Cerebellum (tissue), 5 donors: ENCODE results near the gene CYP26C1.

GRCh38 chr10:92756937-92757742 lies 67.4 kb downstream of the HHEX start:
- PRO-cap, 3 experiments: no peak in any of the 3 experiments
- RAMPAGE, long total RNA: no peak

GRCh38 chr10:92826551-92827116 lies 21.7 kb upstream of the EXOC6 start:
- PRO-cap, 3 experiments: no peak in any of the 3 experiments
- RAMPAGE, long total RNA: no peak

DNA sequence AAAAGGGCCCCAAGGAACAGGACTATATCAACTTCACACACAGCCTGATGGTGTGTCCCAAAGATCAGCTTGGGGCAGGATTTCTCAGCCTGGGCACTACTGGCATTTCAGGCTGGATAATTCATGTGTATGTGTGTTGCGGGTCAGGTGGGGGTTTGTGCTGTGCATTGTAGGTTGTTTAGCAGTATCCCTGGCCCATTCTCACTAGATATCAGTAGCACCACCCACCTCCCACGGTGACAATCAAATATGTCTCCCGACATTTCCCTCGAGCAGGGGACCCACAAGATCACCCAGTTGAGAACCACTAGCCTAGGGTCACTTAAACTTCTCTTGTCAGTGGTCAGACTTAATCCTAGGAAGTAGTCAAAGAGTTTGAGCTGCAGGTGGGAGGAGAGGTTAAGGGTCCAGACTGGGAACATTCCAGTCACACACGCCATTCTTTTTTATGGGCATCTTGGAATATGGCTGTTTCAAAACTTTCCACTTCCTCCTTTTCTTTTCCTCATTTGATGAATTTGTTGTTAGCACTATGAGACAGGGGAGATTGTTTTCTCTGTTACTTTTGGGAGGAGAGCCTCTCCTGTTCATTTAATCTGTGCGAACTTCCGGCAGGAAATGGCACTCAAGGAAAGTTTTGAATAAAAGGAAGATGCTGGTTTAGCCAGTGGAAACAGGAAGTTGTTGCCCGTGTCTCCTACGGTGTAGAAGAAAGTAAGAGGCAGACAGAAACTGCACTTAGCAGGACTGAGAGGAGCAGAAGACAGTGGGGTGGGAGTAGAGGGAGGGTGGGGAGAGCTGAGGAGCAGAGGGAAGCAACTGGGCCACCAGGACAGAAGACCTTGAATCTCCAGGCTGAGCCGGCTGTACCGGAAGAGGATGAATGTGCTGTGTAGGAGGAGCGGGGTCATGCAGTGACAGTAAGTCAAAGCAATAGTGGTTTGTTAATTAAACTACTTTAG lies 17.6 kb upstream of the EXOC6 start:
- PRO-cap, 3 experiments: no peak in any of the 3 experiments
- RAMPAGE, long total RNA: no peak

DNA sequence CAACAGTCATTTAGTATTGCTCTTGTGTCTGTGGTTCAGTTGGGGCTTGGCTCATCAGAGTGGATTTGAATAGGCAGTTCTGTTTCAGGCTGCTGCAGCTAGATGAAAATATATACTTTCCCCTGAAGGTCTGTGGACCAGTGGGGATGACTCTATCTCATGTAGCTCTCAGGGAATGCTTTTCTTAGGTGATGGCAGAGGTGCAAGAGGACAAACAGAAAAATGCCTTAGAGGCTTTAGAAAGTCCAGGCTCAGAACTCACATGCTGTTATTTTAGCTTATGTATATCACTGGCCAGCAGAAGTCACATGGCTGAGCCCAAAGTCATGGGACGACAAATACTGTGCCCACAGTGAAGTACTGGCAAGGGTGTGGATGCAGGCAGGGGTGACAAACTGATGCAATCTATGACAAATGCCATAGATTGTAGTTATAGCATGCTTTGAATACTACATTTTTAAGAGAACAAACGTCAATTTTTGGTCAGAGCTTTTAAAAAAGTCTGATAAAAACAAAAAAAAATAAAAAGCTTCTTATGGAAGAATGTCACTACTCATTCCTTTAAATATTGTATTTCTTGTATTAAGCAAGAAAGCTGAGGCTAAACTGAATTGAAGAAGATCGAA lies 15.0 kb upstream of the EXOC6 start:
- PRO-cap, 3 experiments: no peak in any of the 3 experiments
- RAMPAGE, long total RNA: no peak

DNA sequence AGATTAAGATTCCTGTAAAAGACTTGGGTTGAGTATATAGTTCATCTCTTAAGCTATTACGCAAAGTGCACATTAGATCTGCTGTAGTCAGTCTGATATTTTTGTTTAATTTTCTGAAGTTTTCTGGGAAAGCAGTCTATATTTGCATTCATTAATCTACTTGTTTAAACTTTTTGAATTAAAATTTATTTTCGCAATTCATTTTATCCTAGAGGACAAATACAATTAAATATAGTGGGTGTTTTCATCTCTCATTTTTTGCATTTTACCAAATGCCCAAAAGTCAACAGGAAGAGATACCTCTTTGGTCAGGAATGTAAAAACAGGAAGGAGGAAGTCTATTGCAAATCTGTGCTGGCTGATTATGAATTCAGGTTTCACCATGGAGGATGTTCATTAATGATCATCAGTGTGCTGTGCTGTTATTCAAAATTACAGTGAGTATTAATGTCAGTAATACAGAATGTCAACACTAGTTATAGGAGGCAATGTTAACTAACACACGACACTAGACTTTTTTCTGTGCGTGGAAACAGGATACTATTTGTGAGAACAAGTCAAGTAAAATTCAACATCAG lies 24.6 kb downstream of the EXOC6 start:
- PRO-cap, 3 experiments: no peak in any of the 3 experiments
- RAMPAGE, long total RNA: no peak

GRCh38 chr10:93060727-93060926 lies at the start of gene CYP26C1:
TSS of gene CYP26C1 (plus strand) at chr10:93060798.
- PRO-cap, 3 experiments: no peak in any of the 3 experiments
- RAMPAGE, long total RNA: no peak

GRCh38 chr10:93166191-93166831 lies 92.6 kb downstream of the CYP26A1 start:
- PRO-cap, 3 experiments: no peak in any of the 3 experiments
- RAMPAGE, long total RNA: no peak

- PRO-cap, 3 experiments: no peak in any of the 3 experiments
- RAMPAGE, long total RNA: no peak
Measured at GRCh38 chr10:93334879-93335570, 147.1 kb downstream of the MYOF start.

DNA sequence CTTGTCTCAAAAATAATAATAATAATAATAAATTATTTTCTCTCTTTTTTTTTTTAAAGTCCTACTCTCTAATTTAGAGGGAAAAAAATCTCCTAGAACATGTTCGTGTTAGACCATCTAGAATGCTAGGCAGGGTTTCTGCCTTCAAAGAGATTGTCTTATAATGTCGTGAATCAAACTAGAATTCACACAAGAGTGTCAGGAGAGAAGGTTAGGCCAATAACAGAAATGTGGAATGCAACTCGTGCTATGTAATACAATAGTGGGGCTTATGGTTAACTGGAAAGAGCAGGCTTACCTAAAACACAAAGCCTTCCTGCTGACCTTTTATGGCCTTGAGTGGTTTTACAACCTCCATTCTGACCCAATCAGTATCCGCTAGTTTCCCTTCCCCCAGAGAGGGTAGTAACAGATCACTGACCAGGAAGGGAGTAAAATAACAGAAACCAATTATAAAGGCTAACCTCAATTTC lies 46.2 kb downstream of the MYOF start:
- PRO-cap, 3 experiments: no peak in any of the 3 experiments
- RAMPAGE, long total RNA: no peak

- PRO-cap, 3 experiments: no peak in any of the 3 experiments
- RAMPAGE, long total RNA: no peak
Measured at GRCh38 chr10:93595462-93596400, 5.3 kb downstream of the RBP4 start.

- PRO-cap, 3 experiments: no peak in any of the 3 experiments
- RAMPAGE, long total RNA: no peak
Measured at GRCh38 chr10:93746660-93747524, 10.8 kb upstream of the LGI1 start.

DNA sequence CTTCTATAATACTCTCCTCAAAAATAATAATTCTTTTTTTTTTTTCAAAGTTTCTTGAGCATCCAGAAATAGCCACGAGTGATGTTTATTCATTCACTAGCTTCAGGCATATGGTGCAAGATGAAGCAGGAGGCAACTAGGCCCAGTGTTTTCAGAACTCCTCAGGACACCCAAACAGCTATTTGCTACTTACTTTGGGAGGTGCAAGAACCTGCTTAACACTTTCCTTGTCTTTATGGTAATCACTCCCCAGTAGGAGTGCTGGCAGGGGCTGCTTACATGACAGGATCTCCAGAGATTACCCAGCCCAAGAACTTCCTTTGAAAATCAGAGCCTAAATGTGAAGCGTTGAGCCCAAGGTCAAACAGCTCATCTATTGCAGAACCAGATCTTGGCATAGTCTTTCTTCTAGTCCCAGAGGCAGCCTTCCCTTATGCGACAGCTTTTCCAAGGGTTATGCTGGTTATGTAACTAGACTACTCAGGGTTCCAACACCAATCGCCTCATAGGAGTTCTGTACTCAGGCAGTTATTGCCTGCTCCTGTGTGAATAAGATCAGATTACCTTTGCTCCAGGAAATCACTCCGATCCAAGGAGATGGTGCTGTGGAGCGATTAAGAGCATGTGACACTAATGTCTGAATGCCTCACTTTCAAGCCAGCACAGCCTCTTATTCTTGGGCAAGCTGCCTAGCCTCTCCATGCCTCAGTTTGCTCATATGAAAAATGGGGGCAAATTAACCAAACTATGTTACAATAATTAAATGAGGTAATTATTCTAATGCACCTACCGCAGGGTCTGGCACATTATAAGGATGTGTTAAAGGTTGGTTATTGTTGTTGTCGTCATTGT lies 8.5 kb upstream of the LGI1 start:
- PRO-cap, 3 experiments: no peak in any of the 3 experiments
- RAMPAGE, long total RNA: no peak

- PRO-cap, 3 experiments: peak in 1 of 3 experiments; most common plus-strand start chr10:93752096 (in 1)
- RAMPAGE, long total RNA: no peak
Measured at GRCh38 chr10:93751813-93752297, 5.9 kb upstream of the LGI1 start.

DNA sequence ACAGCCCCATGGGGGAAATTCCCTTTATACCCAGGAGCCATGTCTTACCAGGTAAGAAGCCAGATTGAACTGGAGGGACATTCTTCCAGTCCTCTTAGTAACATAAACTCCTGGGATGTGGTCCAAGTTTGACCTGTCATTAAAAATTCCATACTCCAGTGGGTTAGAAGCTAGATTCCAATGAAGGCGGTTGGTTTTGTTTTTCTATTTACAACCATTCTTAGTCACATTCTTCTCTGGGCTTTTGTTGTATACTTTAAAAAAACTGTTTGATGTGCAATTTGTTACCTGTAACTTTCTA lies 1.9 kb downstream of the PLCE1 start:
- PRO-cap, 3 experiments: no peak in any of the 3 experiments
- RAMPAGE, long total RNA: no peak

- PRO-cap, 3 experiments: no peak in any of the 3 experiments
- RAMPAGE, long total RNA: no peak
Measured at GRCh38 chr10:95063110-95063503, 6.2 kb downstream of the CYP2C8 start.

DNA sequence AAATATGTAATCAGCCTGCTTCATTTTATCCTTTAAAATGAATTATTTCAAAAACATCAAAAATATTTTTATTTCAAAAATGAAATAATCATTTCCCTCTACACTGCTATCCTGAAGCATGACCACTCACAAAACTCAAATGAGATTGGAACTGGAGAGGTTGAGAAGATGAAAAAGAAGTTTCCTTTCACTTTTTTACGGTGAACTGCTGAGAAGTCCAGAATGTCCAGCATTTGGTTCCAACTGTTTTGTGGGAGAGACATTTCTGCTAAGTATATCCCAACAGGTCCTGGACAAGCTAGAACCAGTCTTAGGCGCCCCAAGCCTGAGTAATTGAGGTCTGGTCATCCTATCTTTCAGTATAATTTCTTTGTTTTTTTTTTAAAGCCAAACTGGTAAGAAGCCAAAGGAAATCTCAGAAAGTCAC lies 15.3 kb downstream of the PDLIM1 start:
- PRO-cap, 3 experiments: no peak in any of the 3 experiments
- RAMPAGE, long total RNA: no peak

- PRO-cap, 3 experiments: no peak in any of the 3 experiments
- RAMPAGE, long total RNA: no peak
Measured at GRCh38 chr10:95291384-95291729, 554 bp upstream of the PDLIM1 start.

DNA sequence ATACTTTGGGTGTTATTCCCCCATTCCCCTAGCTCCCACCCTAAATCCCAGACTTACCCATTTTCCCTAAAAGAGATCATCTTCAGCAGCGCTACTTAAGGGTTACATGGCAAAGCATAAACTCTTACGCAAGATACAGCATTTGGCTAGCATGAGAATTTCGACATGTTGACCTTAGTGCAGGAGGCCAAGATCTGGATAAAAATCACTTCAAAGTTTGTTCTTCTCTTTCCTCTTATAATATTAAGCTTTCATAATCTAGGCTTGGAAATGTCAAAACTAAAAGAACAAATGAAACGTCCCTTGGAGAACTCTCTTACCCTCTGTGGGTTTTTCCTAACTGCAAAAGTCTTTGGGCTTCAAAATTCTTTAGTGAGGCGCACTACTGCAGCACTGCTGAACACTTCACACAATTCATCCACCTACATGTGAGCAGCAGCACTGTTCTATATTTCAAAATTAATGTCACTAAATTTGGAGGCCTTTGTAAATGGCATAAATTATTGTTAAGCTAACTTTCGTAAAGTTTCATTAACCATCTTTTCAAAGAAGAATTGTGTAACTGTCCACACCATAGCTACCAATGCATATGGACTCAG lies 59.6 kb upstream of the PDLIM1 start:
- PRO-cap, 3 experiments: no peak in any of the 3 experiments
- RAMPAGE, long total RNA: no peak

- PRO-cap, 3 experiments: no peak in any of the 3 experiments
- RAMPAGE, long total RNA: no peak
Measured at GRCh38 chr10:95377560-95378459, 87.0 kb upstream of the PDLIM1 start.

GRCh38 chr10:95419215-95419955 lies 128.6 kb upstream of the PDLIM1 start:
- PRO-cap, 3 experiments: no peak in any of the 3 experiments
- RAMPAGE, long total RNA: no peak